Bronchus fibroblast of lung (primary cell): ENCODE data around the gene TBC1D12.

DNA sequence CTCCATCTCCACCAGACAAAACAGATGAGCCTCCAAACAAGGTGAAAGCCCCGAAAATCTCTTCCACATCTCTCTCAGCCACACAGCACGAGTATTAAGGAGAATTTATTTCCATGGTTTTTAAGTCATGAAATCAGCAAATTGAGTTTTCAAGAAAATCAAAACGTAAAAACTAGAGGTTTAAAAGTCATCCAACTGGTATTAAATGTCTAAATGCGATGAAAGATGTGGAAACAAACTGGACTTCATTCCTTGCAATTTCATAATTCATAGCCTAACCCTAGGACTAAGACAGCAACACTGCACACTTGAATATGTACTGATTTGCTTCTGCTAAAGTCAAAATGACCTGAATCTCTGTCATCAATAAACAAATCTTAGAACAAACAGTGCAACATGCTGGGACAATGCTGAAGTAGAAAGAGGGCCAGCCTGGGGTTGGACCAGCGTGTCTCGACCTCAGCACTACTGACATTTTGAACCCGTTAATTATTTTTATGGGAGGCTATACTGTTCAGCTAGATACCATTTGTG, 47.2 kb downstream of the MYOF start:
- RAMPAGE, long total RNA: no peak

DNA sequence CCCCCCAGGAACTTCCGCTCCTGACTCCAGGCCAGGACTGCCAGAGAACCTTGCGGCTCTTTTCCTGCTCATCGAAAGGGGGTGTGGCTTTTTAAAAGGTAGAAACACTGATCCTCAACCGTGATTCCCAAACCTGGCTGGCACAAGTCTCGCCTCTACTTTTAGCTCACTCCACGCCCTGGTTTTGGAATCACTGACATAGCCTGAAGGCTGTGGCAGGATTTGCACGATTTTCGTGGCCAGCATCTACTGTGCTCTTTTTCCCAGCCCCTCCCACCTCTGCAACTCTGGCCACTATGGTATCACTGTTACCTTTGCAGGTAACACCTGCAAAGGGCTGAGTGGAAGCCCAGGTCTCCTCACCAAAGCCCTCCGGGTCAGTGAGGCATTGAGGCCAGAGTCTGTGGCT, 43.3 kb downstream of the MYOF start:
- RAMPAGE, long total RNA: no peak

DNA sequence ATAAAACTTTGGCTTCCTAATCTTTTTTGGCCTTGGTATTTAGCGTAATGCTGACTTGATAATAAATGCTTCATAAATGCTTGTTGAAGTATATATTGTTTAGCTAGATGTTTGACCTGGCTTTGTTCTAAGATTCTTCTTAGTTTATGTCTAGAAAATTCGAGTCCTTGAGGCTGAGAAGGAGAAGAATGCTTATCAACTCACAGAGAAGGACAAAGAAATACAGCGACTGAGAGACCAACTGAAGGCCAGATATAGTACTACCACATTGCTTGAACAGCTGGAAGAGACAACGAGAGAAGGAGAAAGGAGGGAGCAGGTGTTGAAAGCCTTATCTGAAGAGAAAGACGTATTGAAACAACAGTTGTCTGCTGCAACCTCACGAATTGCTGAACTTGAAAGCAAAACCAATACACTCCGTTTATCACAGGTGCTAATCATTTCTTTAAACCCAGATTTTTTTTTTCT, 6.6 kb downstream of the CEP55 start:
- RAMPAGE, long total RNA: no peak

DNA sequence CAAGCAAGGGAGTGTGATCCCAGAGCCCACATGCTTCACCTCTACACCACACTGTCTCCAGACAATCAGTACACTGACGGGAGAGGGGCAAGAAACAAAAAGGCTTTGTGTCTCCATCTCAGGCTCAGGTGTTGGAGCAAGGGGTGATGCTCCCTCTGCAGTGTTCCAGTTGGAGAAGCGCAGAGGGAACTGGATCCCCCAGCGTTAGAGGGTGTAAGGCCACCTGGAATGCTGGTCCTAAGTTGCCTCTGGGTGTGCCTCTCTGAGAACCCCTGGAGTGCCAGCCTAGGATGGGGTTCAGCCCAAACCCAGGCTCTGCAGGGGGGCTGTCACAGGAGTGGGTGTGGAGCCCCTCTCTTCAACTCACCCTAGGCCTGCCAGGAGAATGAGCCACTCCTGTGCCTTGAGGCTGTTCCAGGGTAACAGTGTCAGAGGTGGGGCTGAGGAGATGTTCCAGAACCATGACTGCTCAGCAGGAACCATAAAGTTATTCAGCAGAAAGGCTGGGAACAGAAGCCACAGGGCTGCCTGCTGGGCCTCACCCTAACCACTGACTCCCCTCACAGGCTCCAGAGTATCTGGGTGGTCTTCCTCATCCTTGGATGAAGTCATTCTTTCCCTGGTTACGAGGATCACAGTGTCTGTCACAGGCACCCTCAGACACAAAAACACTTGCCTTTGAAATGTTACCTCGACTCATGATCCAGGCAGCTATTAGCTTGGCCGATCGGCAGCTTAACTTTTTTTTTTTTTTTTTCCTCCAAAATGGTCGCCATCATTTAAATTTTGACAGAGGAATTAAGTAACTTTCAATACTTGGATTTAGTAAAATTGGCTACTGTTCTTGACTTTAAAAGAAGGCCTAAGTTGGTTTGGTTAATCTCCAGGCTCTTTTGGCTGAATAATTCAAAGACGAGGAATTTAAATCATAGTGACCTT, 5.3 kb downstream of the RBP4 start:
- RAMPAGE, long total RNA: no peak

- RAMPAGE, long total RNA: no peak
Measured at GRCh38 chr10:93807046-93807451, 49.3 kb downstream of the LGI1 start.

DNA sequence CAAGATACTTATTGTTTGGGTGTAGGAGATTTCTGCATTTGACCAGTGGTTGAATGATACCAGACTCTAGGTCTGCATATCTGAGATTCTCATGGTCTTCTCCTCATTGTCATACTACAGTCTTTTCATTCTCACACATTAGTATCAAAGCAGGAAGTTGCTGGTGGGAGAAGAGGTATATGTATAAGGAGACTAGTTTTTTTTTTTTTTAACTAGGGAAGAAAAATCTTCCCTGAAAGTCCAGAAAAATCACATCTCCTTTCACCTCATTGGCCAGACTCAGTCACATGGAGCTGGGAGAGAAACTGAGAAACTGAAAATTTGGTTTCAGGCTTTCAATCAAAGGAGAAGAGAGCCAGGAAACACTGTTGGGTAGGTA, 25.1 kb upstream of the SLC35G1 start:
- RAMPAGE, long total RNA: no peak

DNA sequence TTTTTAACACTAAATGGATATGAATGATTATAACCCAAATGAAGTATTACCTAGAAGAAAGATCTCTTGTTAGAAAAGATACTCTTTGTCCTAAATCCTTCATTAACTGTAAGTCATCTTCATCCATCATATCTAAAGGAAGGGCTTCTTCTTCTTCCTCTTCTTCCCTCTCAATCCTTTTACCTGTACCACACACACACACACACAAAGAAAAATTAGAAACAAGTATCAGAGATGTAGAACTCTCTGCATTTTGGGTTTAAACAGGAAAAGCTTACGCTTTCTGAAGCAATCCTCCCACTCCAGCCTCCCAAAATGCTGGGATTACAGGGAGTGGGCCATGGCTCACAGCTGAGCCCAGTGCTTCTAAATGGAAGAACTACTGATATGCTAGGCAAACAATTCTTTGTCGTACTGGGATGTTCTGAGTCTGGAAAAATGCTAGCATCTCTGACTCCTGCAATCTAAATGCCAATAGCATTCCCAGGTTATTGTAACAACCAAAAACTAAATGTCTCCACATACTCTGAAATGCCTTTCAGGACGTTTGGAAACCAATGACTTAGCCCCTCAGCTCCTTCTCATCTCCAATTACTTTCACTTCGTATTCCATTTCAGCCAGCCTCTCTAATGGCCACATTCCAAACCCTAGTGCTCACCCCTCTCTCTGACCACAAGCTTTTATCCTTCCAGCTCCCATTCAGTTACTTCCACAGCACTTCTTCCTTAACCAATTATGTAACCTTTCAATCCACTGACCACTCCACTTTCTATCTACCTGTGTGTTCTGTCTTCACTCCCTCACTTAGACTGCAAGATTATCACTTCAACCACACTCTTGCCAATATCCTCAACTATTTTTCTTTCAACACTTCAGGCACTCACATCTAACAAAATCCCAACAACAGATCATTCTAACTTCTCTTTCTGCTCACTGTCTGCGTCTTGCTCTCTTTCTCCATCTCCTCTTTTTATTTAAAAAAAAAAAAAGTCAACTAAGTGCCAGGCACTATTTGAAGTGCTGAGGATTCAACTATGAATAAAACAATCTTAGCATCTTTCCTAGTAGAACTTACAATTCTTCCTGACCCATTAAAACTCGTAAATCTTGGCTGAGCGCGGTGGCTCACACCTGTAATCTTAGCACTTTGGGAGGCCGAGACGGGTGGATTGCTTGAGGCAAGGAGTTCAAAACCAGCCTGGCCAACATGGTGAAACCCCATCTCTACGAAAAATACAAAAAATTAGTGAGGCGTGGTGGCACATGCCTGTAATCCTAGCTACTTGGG, 4.3 kb downstream of the NOC3L start:
- RAMPAGE, long total RNA: no peak

GRCh38 chr10:94402041-94403349, at the start of gene TBC1D12:
TSS of gene TBC1D12 (plus strand) at chr10:94402541.
- RAMPAGE, long total RNA: no peak

GRCh38 chr10:94495596-94495953, 50.0 kb upstream of the HELLS start:
- RAMPAGE, long total RNA: no peak

- RAMPAGE, long total RNA: no peak
Measured at GRCh38 chr10:95038148-95038377, 31.2 kb downstream of the CYP2C8 start.

DNA sequence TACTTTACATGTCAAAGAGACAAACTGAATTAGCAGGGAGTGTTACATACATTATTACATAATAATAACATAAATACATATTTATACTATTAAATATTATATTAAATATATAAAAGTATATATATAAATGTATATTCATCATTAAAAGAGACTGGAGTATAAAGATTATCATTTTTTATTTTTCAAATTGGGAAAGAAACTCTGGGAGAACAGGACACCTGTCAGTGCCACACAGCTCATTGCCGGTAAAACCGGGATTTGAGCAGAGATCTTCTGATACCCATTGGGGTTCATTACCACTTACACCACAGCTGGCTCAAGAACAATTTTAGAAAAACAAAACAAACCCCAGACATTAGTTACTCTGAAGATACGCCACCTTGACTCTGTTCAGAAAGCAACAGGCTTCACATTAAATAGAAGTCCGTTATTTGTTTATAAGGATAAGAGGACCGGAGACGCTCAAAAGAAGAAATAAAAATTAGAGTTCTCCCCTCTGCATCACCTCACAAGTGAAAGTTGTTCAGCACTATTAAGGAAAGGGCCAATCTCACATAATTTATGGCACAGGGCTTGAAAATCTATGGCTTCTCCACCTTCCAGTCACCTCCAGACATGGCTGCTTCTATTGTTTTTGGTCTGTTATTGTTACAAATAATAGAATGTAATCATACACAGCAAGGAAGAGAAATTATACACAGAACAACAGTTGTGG, 962 bp upstream of the CYP2C8 start:
- RAMPAGE, long total RNA: no peak

GRCh38 chr10:95229280-95230497, 35.7 kb downstream of the ACSM6 start:
- RAMPAGE, long total RNA: no peak

- RAMPAGE, long total RNA: no peak
Measured at GRCh38 chr10:95237503-95238463, 43.7 kb downstream of the ACSM6 start.

- RAMPAGE, long total RNA: no peak
Measured at GRCh38 chr10:95273372-95273996, 17.3 kb downstream of the PDLIM1 start.

DNA sequence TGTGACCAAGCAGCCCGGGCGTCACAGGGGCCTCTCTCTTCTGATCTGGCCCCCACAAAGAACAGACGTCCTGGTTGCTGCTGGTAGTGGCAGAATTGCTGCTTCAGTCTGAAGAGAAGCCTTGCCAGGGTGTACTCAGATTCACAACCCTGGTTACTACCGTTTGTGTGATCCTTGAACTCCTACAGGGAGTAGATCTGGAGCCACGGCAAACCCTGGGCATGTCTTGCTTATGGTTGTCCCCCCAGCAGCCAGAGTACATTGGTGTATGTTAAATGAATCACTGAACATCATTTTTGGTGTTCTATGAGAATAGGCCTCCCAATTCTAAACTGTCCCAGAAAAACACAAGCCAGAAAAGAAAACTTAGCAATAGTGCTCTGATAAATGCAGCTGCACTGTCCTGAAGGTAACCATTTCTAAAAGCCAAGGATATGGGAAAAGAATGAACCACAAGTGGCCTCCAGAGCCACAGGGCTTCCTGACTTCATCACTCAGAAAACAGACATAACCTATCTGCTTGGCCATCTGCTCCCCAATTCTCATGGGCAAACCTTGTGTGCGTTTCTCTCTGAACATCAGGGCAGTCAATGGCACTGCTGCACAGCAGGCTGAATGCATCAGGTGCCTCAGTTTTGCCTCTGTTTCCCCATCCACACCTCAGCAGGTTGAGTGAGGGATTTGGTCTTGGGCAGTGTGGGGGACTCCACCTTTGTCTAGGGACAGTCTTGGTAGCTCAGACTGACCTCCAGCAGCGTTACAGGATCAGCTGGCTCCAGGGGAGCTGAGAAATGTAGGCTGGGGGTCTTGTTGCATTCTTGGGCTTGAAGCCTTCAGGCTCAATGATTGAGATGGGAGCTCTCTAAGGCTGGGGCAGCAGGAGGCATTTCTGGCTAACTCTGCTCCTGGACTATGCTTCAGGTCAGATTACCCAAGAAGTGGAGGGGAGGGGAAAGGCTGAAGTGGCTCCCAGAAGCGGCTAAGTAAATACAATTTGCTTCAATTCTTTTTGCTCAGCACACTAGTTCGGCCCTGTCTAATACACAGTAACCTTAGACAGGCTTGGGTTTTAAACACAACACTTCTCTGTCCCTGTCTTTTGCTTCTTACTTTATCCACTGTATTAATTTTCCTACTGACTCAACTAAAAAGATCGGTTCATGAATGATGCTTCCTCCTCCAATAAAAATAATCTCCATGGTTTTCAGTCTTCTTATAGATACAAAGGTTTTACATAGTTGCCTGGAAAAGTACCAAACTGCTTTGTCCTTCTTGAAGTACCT, 23.5 kb upstream of the PDLIM1 start:
- RAMPAGE, long total RNA: no peak

DNA sequence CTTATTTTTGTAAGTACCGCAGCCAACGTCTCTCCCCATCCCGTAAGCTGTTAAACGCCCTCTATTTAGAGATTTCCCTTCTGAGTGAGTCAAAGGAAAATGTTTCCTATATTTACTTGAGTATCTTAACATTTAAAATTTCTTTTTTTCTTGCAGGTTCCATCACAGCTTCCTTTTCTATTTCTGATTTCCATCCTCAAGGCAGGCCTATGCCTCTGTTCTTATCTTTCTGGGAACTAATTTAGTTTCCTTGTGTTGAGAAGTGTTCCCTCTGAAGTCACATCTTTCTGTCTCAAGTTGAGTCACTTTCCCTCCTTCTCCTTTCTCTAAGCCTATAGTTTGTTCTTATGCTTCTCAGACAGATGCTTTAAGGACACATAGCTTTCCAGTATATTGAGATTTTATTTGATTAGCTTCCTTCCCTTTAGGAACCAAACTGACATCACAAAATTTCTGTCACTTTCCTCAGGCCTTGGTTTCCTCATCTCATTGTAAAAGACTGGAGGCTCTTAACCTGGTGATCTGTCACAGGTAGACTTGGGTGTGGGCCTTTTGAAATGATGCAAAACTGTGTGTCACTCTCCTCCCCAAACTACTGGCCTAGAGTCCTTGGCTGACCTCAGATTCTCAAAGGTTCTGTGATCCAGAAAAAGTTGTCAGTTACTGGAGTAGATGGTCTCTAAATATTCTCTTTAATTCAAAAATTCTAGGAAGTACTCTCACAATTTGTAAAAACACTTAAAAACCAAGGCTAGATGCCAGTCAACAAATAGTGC, 38.9 kb upstream of the PDLIM1 start:
- RAMPAGE, long total RNA: no peak

DNA sequence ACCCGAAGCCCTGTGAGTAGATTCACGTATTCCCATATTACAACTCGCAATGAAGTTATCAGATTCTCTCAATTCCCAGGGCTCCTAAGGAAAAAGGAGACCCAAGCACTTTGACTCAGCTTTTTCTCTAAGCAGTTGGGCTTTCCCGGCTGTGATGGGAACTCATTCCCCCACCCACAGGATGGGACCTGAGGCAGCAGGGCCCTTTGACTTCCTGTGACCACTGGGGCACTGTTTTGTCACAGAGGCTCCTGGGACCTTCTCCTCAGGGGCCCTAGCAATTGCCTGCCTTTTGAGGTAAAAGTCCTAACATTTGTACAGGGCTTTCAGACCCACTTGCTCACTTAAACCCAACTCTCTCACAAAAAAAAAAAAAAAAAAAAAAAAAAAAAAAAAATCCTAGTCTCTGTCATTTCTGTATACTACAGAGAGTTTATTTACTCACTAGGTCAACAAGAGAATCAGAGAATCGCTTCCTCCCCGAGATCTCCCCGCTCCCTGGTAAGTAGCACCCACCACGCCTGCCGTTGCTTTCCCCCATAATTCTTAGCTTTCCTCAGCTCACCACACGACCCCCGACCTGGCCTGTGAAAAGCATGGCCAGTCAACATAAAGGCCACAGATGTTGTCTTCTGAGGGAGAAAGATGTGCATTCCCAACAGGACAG, 122.9 kb upstream of the PDLIM1 start:
- RAMPAGE, long total RNA: no peak

- RAMPAGE, long total RNA: no peak
Measured at GRCh38 chr10:95445090-95445820, 115.9 kb downstream of the SORBS1 start.

- RAMPAGE, long total RNA: no peak
Measured at GRCh38 chr10:95446259-95446869, 114.8 kb downstream of the SORBS1 start.

- RAMPAGE, long total RNA: no peak
Measured at GRCh38 chr10:95488424-95488706, 72.8 kb downstream of the SORBS1 start.